Mammary microvascular endothelial cell (primary cell): ENCODE results near the genes GPI, PDCD2L, UBA2, SCN1B and KRTDAP.

DNA sequence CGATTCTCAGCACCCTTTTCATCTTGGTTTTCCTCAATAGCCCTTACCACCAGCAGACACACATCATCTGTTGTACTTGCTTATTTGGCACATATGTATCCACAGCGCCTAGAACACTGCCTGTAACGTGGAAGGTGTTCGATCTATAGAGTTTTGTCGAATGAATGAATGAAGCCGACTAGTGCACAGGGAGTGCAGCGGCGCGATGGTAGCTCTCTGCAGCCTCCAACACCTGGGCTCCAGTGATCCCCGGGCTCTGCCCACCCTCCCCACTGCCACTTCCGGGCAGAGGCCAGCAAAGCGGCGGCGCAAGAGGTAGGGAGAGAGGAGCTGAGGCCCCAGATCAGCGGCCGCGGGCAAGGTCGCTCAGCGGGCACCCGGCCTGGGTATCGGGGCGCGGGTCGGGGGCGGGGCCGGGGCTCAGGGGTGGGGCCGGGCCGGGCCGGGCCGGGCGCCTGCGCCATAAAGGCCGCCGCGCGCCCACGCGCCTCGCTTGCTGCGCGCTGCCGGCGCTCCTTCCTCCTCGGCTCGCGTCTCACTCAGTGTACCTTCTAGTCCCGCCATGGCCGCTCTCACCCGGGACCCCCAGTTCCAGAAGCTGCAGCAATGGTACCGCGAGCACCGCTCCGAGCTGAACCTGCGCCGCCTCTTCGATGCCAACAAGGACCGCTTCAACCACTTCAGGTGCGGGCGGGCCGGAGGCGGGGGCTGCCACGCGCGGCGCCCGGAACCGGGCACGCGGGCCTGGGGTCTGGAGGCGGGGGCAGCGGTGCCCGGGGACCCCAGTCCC, at the start of gene GPI:
Gene GPI, plus strand, starts transcription at position 492 of the 790 bp plus-strand sequence.
- RAMPAGE, long total RNA = start-site peak on the plus strand centred at position 497 of the sequence, 92 bp wide, 881 and 340 reads in 2 replicates

DNA sequence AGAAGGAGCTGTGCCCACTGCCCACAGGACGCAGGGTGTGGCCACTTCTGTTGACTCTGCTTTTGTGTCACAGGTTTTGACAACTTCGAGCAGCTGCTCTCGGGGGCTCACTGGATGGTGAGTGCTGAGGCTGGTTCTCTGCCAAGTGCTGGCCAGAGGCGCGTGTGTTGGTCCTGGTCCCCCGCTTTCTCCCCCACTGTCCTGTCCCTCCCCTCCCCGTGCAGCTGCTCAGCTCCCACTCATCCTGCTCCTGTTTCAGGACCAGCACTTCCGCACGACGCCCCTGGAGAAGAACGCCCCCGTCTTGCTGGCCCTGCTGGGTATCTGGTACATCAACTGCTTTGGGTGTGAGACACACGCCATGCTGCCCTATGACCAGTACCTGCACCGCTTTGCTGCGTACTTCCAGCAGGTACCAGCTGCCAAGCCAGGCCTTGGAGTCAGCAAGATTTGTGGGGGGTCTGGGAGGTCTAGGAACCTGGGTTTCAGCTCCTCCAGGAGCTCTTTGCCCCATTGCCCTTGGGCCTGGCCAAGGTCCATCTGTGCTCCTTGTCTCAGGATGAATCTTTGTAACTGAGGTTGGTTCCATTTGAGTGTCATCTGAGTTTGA, 10.4 kb upstream of the PDCD2L start:
- RAMPAGE, long total RNA = no peak

- RAMPAGE, long total RNA = no peak
Observed at GRCh38 chr19:34399674-34400838, 4.1 kb upstream of the PDCD2L start.

DNA sequence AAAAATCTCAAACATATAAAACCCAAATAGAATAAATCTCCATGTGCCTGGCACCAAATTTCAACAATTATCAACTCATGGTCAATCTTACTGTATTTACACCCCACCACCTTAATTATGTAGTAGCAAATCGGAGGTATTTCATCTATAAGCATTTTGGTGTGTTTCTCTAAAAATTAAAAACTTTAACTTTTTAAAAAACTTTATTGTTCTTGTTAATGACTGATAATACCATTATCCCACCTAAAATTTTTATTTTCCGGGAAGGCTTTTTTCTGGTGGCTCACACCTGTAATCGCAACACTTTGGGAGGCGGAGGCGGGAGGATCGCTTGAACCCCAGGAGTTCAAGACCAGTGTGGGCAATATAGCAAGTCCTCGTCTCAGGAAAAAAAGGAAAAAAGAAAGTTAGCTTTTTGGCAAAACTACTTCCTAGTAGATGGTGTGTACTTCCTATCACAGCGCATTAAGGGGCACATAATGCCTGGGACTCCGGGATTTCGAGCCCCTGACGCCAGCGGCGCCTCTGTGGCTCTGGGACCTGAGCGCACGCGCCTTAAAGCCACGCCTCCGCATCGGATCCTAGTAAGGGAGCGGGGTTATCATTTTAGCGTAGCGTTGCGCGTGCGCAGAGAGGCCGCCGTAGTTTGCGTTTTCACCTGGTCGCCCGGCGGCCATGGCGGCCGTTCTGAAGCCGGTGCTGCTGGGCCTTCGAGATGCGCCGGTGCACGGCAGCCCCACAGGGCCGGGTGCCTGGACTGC, at the start of gene PDCD2L:
Gene PDCD2L, plus strand, starts transcription at position 644 of the 761 bp plus-strand sequence.
- RAMPAGE, long total RNA = no peak

DNA sequence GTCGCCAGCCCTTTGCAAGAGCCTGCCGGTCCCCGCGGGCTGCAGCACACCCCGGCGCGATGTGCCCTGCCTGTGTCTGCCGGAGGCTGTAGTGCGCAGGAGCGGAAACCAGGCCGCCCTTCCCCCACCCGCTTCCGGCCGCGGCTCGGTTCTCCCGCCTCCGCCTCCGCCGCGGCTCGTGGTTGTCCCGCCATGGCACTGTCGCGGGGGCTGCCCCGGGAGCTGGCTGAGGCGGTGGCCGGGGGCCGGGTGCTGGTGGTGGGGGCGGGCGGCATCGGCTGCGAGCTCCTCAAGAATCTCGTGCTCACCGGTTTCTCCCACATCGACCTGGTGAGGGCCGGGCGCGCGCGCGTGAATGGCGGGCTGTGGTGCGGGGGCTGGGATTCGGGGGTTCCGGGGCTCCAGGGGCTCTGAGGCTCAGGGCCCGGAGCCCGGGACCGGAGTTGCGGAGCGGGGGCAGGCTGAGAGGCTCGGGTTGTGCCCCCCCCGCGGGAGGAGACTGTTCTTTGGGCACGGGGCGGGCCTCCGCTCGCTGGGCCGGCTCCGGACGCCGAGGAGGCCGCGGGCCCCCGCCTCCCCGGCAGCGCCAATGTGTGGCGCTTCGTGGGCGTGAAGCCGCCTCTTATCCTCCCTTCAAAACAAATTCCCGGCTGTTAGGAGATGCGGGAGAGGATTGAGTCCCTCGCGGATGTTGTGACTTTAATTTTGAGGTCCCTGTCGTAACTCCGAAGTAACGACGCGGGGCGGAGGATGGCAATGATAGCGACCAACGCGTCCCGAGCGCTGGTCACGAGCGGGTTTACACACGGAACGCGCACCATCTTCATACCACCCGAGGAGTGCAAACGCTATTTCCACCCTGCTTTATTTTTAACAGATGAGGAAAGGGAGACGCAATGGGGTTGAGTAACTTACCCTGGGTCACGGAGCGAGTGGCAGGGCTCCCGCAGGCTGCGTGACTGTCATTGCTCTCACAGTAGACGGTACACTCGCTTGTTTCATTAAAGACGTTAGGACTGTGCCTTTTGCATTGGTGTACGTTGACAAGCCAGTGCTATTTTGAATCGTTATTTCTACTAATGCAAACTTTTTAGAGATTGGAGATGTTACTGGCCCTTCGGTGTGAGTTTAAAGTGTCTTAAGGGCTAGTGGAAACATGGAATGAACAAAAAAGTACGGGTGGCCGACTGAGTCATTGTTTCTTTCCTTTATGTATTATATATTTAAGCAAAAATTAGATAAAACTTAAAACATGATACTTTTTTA, at the start of gene UBA2:
Gene UBA2, plus strand, starts transcription at position 141 of the 1,266 bp plus-strand sequence.
- RAMPAGE, long total RNA = no peak

- RAMPAGE, long total RNA = no peak
Observed at GRCh38 chr19:34734448-34734757, 360 bp downstream of the ZNF181 start.

DNA sequence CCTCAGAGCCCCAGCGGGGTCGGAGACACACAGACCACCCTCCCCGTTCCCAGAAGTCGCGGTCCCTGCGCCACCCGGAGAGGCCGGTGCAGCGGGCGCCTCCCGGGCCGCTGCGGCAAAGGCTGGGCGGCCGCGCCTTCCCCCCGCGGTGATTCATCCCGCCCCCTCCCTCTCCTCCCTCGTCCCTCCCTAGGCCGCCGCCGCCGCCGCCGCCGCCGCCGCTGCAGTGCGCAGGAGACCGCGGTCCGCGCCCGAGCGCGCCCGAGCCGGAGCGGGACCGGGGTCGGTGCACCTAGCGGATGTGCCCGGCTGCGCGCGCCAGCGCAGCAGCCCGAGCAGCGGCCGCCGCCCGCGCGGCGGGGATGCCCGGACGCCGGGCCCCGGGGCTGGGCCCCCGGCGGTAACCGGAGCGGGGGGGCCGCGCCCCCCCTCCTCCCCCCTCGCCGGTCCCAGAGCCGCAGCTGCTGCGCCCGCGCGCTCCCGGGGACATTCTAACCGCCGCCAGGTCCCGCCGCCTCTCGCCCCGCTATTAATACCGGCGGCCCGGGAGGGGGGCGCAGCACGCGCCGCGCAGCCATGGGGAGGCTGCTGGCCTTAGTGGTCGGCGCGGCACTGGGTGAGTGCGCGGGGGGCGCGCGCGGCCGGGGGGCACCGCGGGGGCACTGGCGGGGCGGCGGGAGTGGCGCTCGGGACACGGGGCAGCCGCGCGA, at the start of gene SCN1B:
Gene SCN1B, plus strand, starts transcription at position 226 of the 710 bp plus-strand sequence.
- RAMPAGE, long total RNA = no peak

- RAMPAGE, long total RNA = no peak
Observed at GRCh38 chr19:35037946-35038575, 3.5 kb upstream of the HPN start.

- RAMPAGE, long total RNA = no peak
Observed at GRCh38 chr19:35066306-35066697, 24.8 kb downstream of the HPN start.

DNA sequence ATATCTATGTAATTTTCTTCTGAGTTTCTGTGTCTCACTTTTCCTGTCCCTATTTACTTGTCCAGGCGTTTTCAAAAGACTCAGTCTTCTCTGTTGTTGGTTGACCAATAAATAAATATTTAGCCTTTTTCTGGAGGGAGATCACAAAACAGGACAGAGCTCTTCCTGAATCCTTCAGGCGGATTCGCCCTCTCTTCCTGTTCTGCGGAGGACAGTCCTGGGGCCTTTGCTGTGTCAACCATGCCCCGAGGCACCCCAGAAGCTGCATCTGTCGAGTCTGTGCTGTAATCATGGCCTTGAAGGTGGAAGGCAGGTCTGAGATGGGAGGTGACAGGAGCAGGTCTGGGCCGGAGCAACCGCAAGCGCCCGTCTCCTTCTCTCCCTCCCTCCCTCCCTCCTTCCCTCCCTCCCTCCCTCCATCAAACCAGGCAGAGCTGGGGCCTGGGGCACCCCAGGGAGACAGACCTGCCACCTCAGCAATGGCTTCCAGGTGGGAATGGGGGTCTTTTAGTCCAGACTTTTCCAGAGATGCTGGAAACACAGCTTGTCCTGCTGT, 4.7 kb upstream of the FXYD3 start:
- RAMPAGE, long total RNA = no peak

- RAMPAGE, long total RNA = no peak
Observed at GRCh38 chr19:35157891-35158572, 3.5 kb downstream of the FXYD5 start.

GRCh38 chr19:35205047-35205676, 23.4 kb downstream of the FAM187B start:
- RAMPAGE, long total RNA = no peak

DNA sequence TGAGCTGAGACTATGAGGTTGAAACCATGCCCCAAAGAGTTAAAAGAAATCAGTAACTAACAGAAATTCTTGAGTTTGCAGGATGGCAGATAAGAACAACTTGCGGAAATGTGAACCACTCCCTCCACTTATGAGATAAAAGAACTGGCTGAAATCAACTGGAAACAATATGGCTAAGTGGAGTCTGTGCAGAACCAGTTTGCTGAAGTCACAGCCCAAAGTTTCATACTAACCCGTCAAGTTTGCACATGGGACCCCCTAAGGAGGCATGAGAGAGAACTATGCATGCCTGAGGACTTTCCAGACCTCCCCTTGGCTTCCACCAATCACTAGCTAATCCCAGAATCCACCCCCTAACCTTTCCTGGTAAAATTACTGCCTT, 8.0 kb downstream of the FAM187B start:
- RAMPAGE, long total RNA = no peak

GRCh38 chr19:35310393-35311172, 18.4 kb upstream of the CD22 start:
- RAMPAGE, long total RNA = no peak

DNA sequence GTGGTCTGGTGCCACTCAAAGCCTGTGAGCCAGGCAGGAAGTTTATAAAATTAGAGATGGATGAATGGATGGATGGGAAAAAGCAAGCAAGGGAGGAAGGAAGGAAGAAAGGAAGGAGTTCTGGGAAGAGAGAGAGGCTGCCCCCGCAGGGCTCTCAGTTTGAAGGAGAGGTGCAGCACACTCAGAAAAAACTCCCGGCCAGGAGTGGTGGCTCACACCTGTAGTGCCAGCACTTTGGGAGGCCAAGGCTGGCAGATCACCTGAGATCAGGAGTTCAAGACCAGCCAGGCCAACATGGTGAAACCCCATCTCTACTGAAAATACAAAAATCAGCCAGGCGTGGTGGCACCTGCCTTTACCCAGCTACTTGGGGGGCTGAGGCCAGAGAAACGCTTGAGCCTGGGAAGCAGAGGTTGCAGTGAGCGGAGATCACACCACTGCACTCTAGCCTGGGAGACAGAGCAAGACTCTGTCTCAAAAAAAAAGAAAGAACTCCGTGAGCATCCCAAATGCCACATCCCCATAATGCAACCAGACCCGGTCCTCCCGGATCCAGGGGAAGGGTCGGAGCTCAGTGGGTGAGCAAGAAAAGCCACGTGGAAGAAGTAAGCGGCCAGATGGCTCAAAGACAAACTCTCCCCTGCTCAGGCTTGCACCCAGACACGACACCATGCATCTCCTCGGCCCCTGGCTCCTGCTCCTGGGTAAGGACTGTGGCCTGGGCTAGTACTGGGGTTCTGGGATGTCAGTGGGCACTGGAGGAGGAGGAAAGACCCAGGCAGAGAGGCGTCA, 2.6 kb downstream of the CD22 start:
- RAMPAGE, long total RNA = no peak

DNA sequence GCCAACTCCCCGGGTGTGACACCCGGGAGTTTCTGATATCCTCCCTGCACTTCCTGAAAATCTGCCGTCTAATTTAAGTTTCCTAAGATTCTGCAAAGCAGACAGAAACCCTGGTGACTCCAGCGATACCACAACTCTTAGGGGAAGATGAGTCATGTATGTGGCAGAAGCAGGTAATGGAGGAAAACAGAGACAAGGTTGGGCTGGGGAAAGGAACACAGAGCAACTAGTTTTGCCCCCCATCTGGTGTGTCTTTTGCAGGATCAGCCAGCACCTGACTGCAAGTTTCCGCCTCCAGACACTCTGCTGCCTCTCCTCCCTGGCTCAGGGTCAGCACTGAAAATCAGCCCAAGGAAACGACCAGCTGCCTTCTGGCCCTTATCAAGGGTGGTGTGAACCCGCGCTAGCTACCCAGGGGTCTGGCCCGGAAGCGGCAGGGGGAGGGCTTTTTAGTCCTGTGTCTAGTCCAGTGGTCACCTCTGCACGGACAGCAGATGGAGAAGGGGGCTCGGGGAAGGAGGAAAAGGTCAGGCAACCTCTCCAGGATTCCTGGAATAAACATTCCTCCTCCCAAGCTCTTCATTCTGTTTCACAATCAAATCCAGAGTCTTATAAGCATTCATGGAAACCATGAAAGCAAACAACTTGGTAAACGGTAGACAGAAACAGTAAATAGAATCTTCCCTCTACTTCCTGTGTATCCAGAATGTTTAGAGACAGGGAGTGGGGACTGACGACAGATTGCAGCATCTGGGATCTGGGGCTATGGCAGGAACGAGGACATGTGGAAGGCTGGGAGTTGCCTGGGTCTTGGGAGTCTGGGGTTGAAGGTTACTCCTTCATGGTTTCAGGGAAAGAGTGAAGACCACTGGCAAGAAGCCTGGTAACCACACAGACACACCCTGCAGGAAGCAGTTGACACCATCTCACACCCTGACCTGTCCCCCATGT, 11.1 kb upstream of the FFAR2 start:
- RAMPAGE, long total RNA = no peak

DNA sequence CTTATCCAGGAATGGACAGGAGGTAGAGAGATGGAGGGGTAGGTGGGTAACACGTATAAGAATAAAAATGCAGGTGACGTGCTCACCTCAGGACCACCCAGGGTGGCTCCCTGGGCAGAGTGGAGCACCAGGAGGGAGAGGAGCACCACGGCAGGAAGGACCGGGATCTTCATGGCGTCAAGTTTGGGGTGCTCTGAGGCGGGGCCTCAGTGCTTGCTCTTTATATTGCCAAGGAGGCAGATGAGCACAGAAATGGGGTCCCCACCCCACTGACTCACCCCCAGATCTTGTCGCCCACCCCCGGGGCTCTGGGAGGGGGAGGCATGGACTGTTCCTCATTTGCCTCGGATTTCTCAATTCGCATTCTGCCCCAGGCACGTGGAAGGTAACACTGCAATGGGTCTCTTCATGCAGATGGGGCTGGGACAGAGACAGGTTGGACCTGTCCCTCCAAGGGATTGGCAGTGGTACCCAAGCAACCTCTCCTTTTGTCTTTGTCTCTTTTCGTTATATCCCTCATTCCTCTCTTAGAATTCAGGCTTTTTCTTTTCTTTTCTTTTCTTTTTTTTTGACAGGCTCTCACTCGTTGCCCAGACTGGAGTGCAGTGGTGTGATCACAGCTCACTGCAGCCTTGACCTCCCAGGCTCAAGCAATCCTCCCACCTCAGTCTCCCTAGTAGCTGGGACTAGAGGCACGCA, at the start of gene KRTDAP:
Gene KRTDAP, minus strand, starts transcription at position 195 of the 699 bp plus-strand sequence.
- RAMPAGE, long total RNA = no peak

DNA sequence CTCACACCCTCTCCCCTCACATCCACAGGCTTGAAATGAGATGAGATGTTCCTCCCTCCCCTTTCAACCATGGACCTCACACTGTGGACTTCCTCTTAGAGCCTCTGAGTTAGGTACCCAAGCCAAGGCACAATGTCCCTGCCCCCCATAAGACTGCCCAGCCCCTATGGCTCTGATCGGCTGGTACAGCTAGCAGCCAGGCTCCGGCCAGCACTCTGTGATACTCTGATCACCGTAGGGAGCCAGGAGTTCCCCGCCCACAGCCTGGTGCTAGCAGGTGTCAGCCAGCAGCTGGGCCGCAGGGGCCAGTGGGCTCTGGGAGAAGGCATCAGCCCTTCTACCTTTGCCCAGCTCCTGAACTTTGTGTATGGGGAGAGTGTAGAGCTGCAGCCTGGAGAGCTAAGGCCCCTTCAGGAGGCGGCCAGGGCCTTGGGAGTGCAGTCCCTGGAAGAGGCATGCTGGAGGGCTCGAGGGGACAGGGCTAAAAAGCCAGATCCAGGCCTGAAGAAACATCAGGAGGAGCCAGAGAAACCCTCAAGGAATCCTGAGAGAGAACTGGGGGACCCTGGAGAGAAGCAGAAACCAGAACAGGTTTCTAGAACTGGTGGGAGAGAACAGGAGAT, 3.2 kb upstream of the KMT2B start:
- RAMPAGE, long total RNA = no peak

DNA sequence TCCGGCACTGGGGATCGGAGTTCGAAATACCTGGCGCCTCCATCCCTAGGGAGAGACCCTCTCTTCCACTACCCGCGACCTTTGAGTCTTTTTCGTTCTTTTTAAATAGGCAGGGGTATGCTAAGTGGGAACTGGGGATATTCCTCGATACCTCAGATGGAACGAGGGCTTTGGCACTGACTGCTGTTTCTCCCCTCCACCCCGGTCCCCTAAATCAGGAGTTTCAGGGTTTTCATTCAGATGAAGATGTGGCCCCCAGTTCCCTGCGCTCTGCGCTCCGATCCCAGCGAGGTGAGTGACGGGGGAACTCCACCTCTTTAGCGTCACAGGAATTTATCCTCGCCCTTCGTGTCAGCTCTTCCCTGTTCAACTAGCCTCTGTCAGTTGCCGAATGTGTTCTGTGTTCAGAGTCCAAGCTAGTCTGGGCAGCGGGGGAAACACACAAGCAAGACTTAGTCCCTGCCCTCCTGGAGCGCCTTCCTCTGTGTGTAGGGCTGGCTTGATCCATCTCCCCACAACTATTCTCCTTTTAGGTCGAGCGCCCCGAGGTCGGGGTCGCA, 1.5 kb downstream of the KMT2B start:
- RAMPAGE, long total RNA = no peak

- RAMPAGE, long total RNA = no peak
Observed at GRCh38 chr19:35719811-35720513, 2.2 kb downstream of the KMT2B start.